Skeletal muscle tissue (tissue), 7 donors: ENCODE measurements around a stretch of chr17.

GRCh38 chr17:179728-180465 is 1.6 kb downstream of the DOC2B start:
- PRO-cap, 3 experiments: no peak in any of the 3 experiments
- RAMPAGE, long total RNA: no peak
- RRBS, 2 experiments: 12 to 17% methylated on average over 17 to 19 of the region's 42 CpGs

GRCh38 chr17:229040-229725 is 47.7 kb upstream of the DOC2B start:
- PRO-cap, 3 experiments: peak in 1 of 3 experiments; most common plus-strand start chr17:229546 (in 1); most common minus-strand start chr17:229322 (in 1)
- RAMPAGE, long total RNA: no peak
- RRBS, 2 experiments: no CpG with 5 or more reads among the region's 9 CpGs

GRCh38 chr17:305076-306072 is 47.2 kb downstream of the RPH3AL start:
- PRO-cap, 3 experiments: peak in 2 of 3 experiments; most common minus-strand start chr17:305263 (in 2)
- RAMPAGE, long total RNA: no peak
- RRBS, 2 experiments: 11 to 18% methylated on average over 8 of the region's 30 CpGs

DNA sequence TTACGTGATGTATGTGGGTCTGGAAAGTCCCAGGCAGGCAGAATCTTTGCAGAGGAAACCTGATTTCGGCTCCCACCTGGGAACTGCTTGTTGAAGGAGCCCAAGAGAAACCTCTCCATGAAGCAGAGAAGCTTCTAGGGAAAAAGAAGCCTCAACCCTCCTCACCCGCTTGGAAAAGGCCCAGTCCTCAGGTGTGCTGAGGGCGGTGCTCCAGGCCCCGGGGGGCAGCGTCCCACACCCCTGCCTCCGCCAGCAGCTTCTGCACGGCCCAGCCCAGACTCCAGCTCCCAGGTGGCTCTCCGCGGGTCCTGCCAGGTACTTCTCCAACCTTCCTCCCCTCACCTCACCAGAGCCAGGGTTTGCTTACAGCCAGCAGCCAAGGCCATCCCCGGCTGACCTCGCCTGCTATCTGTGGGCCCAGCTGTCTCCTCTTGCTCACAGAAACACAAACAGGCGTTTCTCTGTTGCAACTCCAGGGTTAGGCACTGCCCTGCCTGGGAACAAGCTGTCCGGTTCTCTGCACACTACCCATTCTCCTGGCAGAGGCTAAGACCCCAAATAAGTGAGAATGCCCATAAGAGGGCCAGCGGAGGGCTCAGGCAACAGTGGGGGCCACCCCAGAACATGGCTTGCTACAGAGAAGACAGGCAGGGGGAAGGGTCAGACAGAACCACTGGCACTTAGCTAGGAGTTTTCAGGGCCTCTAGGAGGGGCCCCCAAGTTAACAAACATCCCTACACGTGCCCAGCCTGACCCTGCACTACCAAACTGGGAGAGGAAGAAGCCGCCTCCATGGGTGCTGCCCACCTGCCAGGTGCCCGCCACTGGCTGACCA is 13.7 kb downstream of the RPH3AL start:
- PRO-cap, 3 experiments: no peak in any of the 3 experiments
- RAMPAGE, long total RNA: no peak
- RRBS, 2 experiments: 30% methylated on average over 3 of the region's 18 CpGs

- PRO-cap, 3 experiments: no peak in any of the 3 experiments
- RAMPAGE, long total RNA: no peak
- RRBS, 2 experiments: no CpG with 5 or more reads among the region's 6 CpGs
These were observed 118.4 kb downstream of the VPS53 start for GRCh38 chr17:596122-596758.

DNA sequence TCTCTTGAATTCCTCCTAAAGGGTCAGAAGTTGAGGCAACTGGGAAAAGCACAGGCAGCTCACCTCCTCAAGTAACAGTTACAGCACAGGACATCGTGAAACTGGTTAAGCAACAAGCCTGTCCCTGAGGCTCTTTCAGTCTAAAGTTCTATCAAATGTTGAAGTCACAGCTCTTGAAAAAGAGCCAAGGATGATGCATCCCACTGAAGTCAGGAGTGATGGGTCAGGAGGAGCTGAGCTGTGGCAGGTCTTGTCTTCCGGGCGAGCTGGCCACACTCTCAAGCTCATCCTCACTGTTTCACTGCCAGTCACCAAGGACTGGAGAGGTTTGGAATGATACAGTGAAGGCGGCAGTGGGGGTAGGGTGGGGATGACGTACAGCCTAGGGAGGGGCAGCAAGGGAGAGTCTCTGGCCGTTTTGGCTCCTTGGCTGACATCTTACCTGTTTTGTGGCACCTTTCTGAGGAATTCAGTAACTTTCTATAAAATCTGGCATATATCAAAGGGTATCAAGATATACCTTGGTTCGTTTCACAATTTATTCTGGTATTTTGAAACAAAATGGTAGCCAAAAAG is 99.4 kb downstream of the VPS53 start:
- PRO-cap, 3 experiments: no peak in any of the 3 experiments
- RAMPAGE, long total RNA: no peak
- RRBS, 2 experiments: no CpG with 5 or more reads among the region's 7 CpGs

DNA sequence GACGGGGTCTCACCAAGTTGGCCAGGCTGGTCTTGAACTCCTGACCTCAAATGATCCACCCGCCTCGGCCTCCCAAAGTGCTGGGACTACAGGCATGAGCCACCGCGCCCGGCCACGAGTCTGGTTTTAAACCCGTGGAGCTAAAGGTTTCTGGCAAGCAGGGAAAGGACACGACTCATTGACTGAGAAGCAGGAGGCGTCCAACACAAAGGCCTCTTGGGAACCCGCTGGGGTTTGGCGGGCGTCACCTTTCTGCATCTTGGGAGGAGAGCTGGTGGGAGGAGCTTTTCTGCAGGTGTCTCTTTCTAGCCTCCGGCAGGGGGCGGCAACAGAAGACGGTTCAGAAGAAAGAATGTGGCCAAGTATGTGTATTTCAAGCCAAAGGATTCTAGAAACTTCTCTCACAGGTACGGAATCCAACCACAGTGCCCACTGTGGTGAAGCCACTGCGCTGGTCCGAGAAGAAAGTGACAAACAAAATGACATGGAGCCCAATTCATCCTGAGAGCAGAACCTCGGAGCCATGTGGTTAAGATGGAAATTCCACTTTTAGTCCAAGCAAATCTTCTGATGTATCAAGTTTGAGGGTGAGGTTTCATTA is 97.4 kb downstream of the MRM3 start:
- PRO-cap, 3 experiments: no peak in any of the 3 experiments
- RAMPAGE, long total RNA: no peak
- RRBS, 2 experiments: no CpG with 5 or more reads among the region's 20 CpGs

- PRO-cap, 3 experiments: peak in 3 of 3 experiments; most common plus-strand start chr17:902205 (in 2); most common minus-strand start chr17:902013 (in 2)
- RAMPAGE, long total RNA: no peak
- RRBS, 2 experiments: no CpG with 5 or more reads among the region's 32 CpGs
These were observed 77.5 kb downstream of the NXN start for GRCh38 chr17:901867-902743.

GRCh38 chr17:917971-918650 is 61.5 kb downstream of the NXN start:
- PRO-cap, 3 experiments: no peak in any of the 3 experiments
- RAMPAGE, long total RNA: no peak
- RRBS, 2 experiments: no CpG with 5 or more reads among the region's 23 CpGs

- PRO-cap, 3 experiments: no peak in any of the 3 experiments
- RAMPAGE, long total RNA: no peak
- RRBS, 2 experiments: no CpG with 5 or more reads among the region's 20 CpGs
These were observed 46.1 kb downstream of the NXN start for GRCh38 chr17:933260-934163.

DNA sequence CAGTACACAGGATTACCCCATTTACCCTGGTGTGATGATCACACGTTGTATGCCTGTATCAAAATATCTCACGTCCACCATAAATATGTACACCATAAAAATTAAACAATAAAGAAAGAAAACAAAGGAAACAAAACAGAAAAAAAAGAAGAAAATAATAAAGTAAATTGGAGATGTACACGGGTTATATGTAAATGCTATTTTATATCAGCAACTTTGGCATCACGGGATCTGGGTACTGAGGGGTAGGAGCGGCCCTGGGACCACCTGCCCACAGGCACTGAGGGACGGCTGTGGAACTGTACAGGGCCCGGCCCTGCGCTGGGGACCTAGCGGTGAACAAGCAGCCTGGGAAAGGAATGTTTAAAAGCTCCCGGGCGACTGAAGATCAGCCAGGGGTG is 31.4 kb downstream of the NXN start:
- PRO-cap, 3 experiments: no peak in any of the 3 experiments
- RAMPAGE, long total RNA: no peak
- RRBS, 2 experiments: 41 to 49% methylated on average over 5 of the region's 11 CpGs

DNA sequence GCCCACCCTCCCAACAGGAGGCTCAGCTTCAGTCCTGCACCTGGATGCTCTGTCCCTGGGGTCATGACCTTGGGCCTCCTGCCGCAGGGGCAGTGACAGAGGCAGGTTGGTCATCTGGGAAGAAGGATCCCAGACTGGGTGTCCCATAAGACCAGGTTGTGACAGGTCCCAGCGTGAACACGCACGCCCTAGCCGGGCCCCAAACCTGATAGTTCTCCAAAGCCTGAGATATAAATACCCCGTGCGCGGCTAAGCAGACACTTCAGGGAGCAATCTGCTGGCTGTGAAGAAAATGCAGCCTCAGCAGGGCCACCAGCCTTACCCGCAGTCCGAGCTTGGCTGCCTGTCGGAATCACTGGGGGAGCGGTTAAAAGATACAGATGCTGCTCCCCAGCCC is 78.3 kb downstream of the TIMM22 start:
- PRO-cap, 3 experiments: no peak in any of the 3 experiments
- RAMPAGE, long total RNA: no peak
- RRBS, 2 experiments: no CpG with 5 or more reads among the region's 12 CpGs

- PRO-cap, 3 experiments: peak in 1 of 3 experiments; most common minus-strand start chr17:1111043 (in 1)
- RAMPAGE, long total RNA: no peak
- RRBS, 2 experiments: no CpG with 5 or more reads among the region's 14 CpGs
These were observed 69.1 kb downstream of the ABR start for GRCh38 chr17:1110581-1111222.

DNA sequence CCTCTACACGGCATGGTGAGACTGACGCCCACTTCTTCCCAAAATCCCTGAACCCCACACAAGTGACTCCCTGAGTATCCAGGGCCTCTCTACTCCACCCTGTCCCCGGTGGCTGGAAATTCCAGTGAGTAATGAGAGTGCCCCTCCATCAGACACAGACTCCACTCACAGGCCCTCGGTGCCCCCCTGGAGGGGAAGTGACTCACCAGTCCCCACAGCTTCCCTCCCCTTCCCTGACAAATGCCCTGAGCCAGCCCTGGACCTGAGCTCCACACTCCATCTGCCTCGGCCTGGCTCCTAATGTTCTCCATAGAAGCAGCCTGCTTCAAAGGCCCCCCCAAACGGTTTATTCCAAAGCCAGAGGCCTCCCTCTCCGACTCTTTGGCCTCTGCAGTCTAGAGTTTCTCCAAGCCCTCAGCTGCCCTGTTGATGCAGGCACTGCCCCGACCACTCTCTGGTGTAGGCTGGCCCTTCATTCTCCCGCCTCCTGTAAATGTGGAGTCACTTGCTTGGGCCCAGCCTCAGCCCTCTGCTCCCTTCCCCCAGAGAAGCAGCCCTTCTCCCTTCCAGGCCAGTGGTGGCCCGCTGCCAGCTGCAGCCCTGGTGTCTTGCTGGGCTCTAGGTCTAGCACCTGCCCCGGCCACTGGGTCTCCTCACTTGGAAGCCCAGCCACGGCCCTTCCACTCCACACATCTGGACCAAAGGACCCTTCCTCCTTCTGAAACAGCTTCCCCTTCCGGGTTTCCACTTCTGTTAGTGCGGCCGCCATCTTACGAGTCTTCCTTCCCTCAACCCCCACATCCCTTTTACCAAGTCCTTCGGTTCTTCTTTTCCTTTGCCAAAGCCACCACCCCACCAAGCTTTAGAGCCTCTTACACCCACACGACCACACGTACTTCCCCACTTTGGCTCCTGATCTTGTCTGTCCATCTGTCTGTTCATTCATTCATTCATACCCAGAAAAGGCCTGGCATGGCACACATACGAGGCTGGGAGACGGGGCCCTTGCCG is 68.3 kb downstream of the ABR start:
- PRO-cap, 3 experiments: no peak in any of the 3 experiments
- RAMPAGE, long total RNA: no peak
- RRBS, 2 experiments: 33 to 36% methylated on average over 2 of the region's 22 CpGs

DNA sequence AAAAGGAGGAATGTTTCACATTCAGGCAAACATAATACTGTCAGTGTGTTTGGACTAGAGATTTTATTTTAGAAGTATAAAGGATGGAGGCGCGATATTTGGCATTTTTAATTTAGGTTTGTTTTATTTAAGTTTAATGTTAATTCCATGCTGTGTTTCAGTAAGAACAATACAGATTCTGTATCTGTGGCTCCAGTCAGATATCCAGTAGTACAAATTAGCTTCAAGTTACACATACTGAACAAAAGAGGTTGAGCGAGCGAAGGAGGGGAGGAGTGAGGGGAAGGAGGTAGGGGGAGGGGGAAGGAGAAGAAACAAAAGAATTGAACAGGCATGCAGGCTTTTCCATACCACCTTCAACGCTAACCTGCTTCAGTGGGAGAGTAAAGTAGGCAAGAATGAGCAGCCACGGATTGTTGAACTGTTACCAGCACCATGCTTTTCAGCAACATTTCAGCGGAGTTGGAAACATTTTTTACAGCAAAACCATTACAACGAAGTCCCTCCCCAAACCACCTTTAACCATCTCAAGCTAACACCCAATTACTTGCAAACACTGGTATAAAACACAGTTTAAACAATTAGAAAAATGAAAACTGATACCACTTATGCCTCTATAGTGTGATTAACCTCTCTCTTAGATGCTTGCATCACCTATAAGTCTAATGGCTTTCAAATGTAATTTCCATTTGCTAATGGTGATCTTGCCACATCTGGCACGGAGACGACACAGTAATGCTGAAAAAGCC is 55.4 kb downstream of the YWHAE start:
- PRO-cap, 3 experiments: no peak in any of the 3 experiments
- RAMPAGE, long total RNA: no peak
- RRBS, 2 experiments: no CpG with 5 or more reads among the region's 10 CpGs

DNA sequence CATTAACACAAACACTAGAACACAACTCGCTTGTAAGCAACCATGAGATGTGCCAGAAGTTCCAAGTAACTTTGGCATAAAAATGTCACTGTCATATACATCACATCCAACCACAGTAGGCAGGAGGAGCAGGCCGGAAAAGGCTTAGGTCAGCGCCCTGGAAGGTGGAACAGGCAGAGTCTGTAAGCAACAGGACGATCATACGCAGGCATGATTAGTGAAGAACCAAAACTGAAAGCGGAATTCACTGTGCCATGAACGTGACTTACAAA is 52.4 kb downstream of the YWHAE start:
- PRO-cap, 3 experiments: peak in 1 of 3 experiments; most common plus-strand start position 147 of the sequence (in 1)
- RAMPAGE, long total RNA: no peak
- RRBS, 2 experiments: no CpG with 5 or more reads among the region's 7 CpGs

GRCh38 chr17:1456370-1456750 is 328 bp upstream of the CRK start:
- PRO-cap, 3 experiments: peak in 3 of 3 experiments; most common plus-strand start chr17:1456458 (in 3)
- RAMPAGE, long total RNA: no peak
- RRBS, 2 experiments: 2% methylated on average over 10 of the region's 33 CpGs

DNA sequence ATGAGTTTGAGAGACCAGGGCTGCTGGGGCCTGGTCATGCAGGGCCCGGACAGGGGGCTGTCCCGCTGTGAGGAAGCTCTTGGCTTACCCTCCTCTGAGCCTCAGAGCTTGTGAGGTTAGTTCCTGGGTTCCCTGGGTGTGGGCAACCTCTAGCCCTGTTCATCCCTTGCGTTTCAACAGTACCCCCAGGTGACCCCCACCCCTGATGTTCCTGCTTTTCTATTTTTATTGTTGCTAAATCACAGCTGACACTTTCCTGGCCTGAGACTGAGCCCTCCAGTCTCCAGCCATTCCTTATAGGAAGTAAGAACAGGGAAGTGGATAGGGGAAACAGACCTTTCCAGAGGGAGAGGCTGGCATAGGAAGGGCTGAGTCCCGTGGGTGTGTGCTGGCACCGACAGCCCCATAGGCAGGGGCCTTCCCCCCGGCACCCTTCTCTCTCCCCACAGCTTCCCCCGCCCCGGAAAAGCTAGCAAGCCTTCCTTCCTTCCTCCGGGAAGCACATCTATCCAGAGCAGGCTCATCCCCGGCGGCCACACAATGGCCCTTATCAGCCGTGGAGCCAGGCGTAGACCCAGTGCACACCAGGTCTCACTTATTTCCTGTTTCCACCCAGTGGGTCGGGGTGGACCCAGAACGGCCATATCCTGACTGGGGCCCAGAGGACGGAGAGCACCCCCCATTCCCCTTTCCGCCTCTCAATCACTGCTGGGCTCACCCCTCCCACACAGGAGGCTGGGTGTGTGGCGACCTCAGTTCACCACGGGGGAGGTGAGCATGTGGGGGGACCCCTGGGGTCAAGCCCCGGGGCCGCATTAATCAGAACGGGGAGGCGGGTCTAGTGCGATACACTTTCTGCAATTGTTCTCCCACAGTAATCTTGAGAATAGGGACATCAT is 801 bp upstream of the MYO1C start:
- PRO-cap, 3 experiments: no peak in any of the 3 experiments
- RAMPAGE, long total RNA: no peak
- RRBS, 2 experiments: 100% methylated on average over 1 of the region's 24 CpGs; no CpG with 5 or more reads in 1 of the 2 experiments

- PRO-cap, 3 experiments: no peak in any of the 3 experiments
- RAMPAGE, long total RNA: no peak
- RRBS, 2 experiments: no CpG with 5 or more reads among the region's 18 CpGs
These were observed 27.4 kb downstream of the SLC43A2 start for GRCh38 chr17:1601173-1601687.

GRCh38 chr17:1640096-1641129 is 5.1 kb downstream of the SCARF1 start:
- PRO-cap, 3 experiments: no peak in any of the 3 experiments
- RAMPAGE, long total RNA: no peak
- RRBS, 2 experiments: no CpG with 5 or more reads among the region's 27 CpGs